ENCODE data around the gene PODXL.

DNA sequence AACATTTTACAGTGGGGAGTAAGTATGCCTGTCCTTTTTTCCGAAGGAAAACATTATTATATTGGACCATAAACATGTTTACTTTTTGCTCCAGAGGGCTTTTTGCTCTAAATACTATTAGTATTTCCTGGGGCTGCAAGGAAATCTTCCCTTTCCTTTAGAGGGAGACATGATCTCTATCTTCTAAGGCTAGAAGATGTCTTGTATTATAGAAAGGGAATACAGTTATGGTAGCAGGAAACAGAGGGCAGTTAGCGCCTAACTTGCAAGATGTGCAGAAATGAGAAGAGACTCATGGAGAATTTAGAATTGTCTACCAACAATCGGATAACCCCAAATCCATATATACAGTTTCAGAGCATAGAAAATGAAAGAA is 64.2 kb downstream of the MEST start:
- PRO-cap, 4 experiments: no peak in any of the 4 experiments
- RAMPAGE, long total RNA, 2 experiments: no peak in any of the 2 experiments
- RRBS: no CpG with 5 or more reads among the region's 3 CpGs

GRCh38 chr7:130794317-130794776 is 60.3 kb upstream of the KLF14 start:
- PRO-cap, 4 experiments: no peak in any of the 4 experiments
- RAMPAGE, long total RNA, 2 experiments: no peak in any of the 2 experiments
- RRBS: no CpG with 5 or more reads among the region's 8 CpGs

DNA sequence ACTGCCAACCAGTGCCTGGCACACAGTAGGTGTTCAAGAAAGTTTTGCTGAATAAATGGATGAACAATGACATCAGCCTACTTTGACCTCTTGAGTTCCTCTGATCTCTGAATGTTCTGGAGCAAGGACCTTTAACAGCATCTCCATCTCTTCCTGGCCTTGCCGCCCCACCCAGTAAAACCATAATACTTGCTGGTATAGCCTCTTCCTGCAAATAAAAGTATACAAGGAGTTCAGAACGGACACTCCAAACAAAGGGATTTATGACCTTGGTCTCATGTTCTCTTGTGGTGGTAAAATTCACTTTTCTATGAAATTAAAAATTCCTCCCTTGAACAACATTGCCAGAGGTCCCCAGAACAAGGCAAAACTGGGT is 166.8 kb upstream of the KLF14 start:
- PRO-cap, 4 experiments: no peak in any of the 4 experiments
- RAMPAGE, long total RNA, 2 experiments: no peak in any of the 2 experiments
- RRBS: no CpG with 5 or more reads among the region's 2 CpGs

DNA sequence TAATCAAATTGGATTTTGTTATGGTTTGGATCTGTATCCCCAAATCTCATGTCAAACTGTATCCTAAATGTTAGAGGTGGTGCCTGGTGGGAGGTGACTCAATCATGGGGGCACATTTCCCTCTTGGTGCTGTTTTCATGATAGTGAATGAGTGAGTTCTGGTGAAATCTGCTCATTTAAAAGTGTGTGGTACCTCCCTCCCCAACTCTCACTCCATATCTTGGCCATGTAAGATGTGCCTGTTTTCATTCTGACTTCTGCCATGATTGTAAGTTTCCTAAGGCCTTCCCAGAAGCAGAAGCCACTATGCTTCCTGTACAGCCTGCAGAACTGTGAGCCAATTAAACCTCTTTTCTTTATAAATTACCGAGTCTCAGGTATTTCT is 239.7 kb upstream of the KLF14 start:
- PRO-cap, 4 experiments: no peak in any of the 4 experiments
- RAMPAGE, long total RNA, 2 experiments: no peak in any of the 2 experiments
- RRBS: no CpG with 5 or more reads among the region's 1 CpG

DNA sequence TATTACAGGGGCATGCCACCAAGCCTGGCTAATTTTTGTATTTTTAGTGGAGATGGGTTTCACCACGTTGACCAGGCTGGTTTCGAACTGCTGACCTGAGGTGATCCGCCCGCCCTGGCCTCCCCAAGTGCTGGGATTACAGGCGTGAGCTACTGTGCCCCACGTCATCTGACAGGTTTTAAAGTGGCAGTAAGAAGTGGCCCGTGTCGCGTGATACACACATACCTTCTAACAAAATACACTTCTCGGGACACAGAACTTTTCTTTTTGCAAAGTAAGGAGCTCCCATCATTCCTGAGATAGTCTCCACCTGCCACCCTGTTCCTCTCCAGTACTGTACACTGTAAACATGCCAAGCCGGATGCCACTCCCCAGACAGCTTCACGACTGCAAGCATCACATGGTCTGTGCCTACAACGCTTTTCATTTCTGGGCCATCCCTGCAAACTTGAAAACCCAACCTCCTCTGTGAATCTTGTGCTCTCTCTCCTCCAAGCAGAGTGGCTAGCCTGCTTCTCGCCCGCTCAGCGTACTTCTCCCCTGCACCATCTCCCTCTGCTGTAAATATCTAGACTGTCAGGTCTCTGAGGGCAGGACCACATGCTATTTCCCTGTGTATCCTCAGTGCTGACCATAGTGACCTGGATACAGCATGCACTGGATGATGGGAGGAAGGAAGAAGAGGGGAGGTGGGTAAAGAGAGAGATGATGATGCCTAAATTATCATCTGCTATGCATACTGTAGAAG is 256.4 kb upstream of the KLF14 start:
- PRO-cap, 4 experiments: no peak in any of the 4 experiments
- RAMPAGE, long total RNA, 2 experiments: no peak in any of the 2 experiments
- RRBS: no CpG with 5 or more reads among the region's 16 CpGs

DNA sequence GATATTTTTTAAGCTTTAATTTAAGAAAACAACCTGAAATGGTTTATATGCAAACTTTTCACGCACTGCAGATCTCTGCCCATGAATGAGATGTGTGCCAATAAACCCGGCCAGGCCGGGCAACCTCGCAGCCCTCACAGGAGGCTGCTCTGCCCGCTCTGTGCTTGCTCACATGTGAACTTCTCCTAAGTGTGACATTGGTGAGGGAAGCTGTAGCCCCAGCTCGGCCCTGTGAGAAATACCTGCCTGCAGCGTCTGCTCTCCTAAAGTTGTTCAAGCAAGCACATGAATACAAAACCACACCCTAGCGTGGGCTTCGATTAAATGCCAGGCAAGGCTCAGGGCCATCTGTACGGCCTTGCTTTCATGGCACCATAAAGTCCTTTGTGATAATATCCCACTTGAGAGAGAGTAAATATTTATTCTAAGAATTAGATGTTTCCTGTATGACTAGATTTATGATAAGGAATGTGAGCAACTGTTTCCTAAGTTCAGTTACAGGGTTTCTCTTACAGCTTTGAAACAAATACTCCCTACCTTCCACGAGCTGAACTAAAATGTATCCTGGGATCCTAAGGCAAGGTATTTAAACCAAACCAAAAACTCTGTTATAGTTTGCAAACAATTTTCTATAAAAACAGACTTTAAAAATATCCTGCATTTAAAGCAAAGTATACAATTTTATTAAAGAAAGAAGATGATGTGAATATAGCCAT is 262.8 kb upstream of the KLF14 start:
- PRO-cap, 4 experiments: peak in 1 of 4 experiments; most common plus-strand start position 494 of the sequence (in 1); most common minus-strand start position 244 of the sequence (in 1)
- RAMPAGE, long total RNA, 2 experiments: no peak in any of the 2 experiments
- RRBS: no CpG with 5 or more reads among the region's 11 CpGs

DNA sequence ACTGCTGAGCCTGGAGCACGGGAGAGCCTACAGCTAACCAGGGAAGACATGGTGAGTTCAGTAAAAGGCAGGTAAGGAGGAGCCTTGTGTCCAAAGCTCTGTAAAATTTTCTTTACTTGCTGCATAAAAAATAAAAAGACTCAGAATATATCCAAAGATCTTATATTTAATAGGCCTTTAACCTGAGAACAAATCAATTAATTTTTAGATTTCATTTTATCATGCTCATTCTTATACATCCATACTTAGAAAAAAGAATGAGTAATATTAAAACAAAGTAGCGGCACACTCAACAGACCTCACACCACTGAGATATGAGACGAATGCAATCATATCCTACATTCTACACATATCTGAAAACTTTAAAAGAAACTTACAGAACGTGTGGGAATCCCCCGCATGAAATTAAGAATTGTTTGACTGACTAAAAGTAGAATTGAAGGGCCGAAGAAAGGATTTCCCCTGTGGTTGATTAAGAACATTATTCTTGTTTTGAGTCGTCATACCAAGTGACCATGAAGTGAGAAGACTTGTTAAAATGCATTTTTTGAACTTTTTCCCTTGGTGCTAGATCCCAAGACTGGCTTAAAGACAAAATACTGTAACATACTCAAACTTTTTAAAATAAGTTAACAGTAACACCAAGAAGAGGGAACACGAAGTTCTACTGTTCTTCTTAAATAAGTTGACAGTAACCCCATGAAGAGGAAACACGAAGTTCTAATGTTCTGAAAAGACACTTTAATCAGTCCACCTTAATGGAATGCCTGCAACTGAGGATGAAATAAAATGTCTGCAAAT is 296.2 kb upstream of the MKLN1 start:
- PRO-cap, 4 experiments: no peak in any of the 4 experiments
- RAMPAGE, long total RNA, 2 experiments: no peak in any of the 2 experiments
- RRBS: no CpG with 5 or more reads among the region's 9 CpGs

DNA sequence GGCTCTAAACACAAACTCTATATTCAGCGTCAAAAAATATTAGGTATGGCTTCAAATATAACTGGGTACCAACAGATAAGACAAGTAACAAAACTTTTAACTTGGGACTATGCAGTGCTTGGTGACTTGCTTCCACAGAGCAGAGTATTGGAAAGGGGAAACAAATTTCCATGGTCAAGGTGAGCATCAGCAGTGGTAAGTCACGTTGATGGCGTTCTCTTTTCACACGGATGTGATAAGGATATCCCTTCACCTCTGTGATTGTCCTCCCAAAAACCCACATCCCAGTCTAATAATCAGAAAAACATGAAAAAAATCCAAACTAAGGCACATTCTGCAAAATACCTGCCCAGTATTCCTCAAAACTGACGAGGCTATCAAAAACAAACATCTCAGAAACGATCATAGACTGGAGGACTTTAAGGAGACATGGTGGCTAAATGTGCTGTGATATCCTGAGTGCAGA is 294.2 kb upstream of the MKLN1 start:
- PRO-cap, 4 experiments: no peak in any of the 4 experiments
- RAMPAGE, long total RNA, 2 experiments: no peak in any of the 2 experiments
- RRBS: no CpG with 5 or more reads among the region's 6 CpGs

DNA sequence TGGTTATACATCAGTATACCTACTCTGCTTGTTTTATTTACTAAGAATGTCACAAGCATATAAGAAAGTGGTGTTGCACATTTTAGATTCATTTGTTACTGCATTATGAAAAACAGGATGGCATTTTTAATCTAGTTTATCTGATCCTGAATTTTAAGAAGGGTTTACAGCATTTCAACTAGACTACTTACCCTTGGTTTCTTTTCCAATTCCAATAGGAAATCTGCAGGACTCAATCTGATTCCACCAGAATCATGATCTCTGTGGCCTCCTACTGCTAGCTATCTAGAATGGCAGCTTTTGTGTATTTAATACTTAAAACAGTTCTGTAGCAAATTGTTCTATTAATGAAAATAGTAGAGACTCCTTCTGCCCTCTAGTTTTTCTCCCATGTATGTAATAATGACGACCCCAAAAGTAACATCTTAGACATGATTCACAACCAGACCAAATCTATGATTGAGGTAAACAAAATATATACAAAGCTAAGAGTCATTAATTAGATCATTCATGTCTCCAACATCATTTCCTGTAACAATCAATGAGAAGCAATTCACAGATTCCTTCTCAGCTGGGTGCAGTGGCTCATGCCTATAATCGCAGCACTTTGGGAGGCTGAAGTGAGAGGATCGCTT is 259.1 kb upstream of the MKLN1 start:
- PRO-cap, 4 experiments: no peak in any of the 4 experiments
- RAMPAGE, long total RNA, 2 experiments: start-site peak on the minus strand in 1 of 2 experiments, centred at position 390 of the sequence, 16 reads per replicate
- RRBS: no CpG with 5 or more reads among the region's 3 CpGs

GRCh38 chr7:131098619-131099240 is 228.9 kb upstream of the MKLN1 start:
- PRO-cap, 4 experiments: no peak in any of the 4 experiments
- RAMPAGE, long total RNA, 2 experiments: start-site peak on the minus strand in 1 of 2 experiments, at chr7:131098633-131098986 at its widest, 18 reads per replicate
- RRBS: no CpG with 5 or more reads among the region's 9 CpGs

GRCh38 chr7:131219533-131220055 is 108.1 kb upstream of the MKLN1 start:
- PRO-cap, 4 experiments: peak in 1 of 4 experiments; most common minus-strand start chr7:131219758 (in 1)
- RAMPAGE, long total RNA, 2 experiments: no peak in any of the 2 experiments
- RRBS: no CpG with 5 or more reads among the region's 6 CpGs

DNA sequence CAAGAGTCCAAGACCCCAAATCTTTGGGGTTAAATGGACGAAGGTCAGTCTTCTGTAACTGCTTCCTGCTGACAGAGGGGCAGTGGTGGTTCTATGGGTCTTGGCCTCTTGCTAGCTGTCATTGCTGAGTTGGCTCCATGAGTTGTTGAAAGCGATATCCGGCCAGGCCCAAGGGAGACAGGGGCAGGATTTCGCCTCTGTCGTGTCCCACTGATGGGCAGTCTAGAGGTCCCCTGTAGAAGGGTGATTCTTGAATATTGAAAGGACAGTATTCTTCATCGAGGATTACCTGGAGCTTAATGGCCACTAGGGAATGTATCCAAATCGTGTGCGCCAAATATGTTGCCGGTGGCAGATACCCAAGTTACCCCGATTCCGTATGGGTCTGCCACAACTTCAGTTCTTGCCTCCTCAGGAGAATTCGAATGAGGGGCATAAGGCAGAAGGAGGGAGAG is 28.8 kb downstream of the MKLN1 start:
- PRO-cap, 4 experiments: no peak in any of the 4 experiments
- RAMPAGE, long total RNA, 2 experiments: no peak in any of the 2 experiments
- RRBS: no CpG with 5 or more reads among the region's 12 CpGs

GRCh38 chr7:131500392-131501585 is 55.6 kb downstream of the PODXL start:
- PRO-cap, 4 experiments: no peak in any of the 4 experiments
- RAMPAGE, long total RNA, 2 experiments: no peak in any of the 2 experiments
- RRBS: no CpG with 5 or more reads among the region's 7 CpGs

- PRO-cap, 4 experiments: no peak in any of the 4 experiments
- RAMPAGE, long total RNA, 2 experiments: no peak in any of the 2 experiments
- RRBS: no CpG with 5 or more reads among the region's 10 CpGs
Observed at GRCh38 chr7:131502738-131503497, 53.5 kb downstream of the PODXL start.

DNA sequence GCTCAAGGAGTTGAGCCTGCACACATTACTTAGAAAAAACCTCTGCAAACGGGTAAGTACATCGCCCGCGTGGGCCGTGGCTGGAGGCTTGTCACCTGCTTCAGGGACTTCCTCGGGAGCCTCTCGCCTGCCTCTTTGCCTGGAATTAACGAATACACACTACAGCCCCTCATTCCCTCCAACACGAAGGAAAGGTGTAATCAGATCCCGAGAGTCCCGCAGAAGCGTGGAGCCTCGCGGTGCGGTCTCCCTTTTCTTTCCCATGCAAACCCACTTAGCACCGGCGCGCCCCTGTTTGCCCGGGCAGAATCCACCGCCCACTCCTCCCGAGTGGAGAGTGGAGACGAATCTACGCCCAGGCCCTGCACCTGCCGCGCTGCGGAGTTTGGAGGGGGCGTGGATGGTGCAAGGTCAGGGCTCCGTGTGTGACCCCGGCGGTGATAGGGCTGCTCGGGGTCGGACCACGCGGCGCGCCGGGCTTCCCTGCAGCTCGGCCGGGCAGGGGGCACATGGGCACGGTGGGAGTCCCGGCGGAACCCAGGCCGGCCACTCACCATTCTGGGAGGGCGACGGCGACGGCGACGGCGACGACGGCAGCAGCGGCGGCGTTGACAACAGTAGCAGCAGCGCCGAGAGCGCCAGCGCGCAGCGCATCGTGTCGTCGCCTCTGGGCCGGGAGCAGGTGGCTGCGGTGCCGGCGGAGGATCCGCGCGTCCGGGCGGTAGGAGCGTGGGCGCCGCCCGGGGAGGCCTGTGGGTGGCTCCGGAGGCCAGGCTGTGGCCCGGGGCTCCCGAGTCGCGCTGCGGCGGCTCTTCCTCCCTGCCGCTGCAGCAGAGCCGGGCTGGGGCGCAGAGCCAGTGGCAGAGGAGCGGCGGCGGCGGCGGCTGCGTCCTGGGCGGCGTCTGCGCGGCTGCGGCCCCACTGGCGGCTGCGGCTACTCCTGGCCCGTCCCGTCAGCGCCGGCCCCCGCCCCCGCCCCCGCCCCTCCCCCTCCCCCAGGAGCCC is at the start of gene PODXL:
Gene PODXL (minus strand): TSS at position 923 of the 1,005 bp plus-strand sequence.
- PRO-cap, 4 experiments: peak in 4 of 4 experiments; most common minus-strand start position 904 of the sequence (in 2)
- RAMPAGE, long total RNA, 2 experiments: no peak in any of the 2 experiments
- RRBS: 2% methylated on average over 17 of the region's 107 CpGs

GRCh38 chr7:131829794-131830413 is 273.5 kb upstream of the PODXL start:
- PRO-cap, 4 experiments: no peak in any of the 4 experiments
- RAMPAGE, long total RNA, 2 experiments: no peak in any of the 2 experiments
- RRBS: 5% methylated on average over 6 of the region's 16 CpGs

DNA sequence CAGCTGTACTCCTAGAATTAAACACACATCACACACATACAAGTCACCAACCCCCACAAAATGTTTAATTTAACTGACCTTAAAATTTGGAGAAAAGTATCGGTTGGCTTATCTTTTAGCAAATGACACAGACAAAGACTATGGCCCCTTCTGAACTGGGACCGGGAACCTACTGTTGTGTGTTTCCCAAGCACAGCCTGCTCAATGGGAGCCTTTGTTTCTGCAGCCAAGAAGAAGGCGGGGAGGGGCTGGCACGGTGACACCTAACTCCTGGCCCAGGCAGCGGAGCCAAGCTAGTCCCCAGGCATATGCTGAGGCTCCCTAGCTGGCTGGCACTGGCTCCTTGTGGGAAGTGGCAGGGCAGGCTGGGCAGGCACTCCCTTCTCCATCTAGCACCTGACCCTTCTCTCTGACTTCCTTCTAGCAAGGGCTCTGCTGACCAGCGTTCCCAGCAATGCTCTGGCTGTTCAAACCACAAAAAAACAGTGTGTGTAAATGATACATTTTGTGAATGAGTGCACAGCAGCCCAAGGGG is 325.0 kb downstream of the PLXNA4 start:
- PRO-cap, 4 experiments: peak in 1 of 4 experiments; most common minus-strand start position 345 of the sequence (in 1)
- RAMPAGE, long total RNA, 2 experiments: no peak in any of the 2 experiments
- RRBS: no CpG with 5 or more reads among the region's 6 CpGs

- PRO-cap, 4 experiments: no peak in any of the 4 experiments
- RAMPAGE, long total RNA, 2 experiments: no peak in any of the 2 experiments
- RRBS: no CpG with 5 or more reads among the region's 7 CpGs
Observed at GRCh38 chr7:132758904-132759319, 182.6 kb upstream of the PLXNA4 start.

DNA sequence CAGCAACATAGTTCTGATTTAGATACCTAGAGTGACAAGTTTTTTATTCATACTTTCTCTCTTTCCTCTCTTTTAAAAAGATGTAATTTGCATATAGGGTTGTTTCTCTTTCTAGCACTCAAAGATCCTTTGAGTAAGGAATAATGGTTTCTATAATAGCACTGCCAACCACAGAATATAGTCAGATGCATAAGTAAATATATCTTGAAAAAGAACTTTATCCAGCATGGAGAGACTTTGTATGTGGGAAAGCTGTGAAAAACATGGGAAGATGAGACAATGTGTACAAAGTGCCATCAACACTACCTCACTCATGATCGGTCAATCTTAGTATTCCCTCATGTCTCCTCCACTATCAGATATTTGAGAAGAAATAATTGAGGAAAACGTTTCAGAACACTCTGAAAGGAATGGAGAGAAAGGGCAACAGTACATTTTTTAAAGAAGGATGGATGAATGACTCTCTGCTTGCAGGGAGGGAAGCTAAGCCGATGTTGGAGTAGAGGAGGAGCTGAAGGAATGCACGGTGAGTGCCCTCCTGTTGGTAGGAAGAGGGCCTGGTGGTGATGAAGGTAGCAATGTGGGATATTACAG is 163.6 kb downstream of the EXOC4 start:
- PRO-cap, 4 experiments: no peak in any of the 4 experiments
- RAMPAGE, long total RNA, 2 experiments: no peak in any of the 2 experiments
- RRBS: no CpG with 5 or more reads among the region's 4 CpGs

DNA sequence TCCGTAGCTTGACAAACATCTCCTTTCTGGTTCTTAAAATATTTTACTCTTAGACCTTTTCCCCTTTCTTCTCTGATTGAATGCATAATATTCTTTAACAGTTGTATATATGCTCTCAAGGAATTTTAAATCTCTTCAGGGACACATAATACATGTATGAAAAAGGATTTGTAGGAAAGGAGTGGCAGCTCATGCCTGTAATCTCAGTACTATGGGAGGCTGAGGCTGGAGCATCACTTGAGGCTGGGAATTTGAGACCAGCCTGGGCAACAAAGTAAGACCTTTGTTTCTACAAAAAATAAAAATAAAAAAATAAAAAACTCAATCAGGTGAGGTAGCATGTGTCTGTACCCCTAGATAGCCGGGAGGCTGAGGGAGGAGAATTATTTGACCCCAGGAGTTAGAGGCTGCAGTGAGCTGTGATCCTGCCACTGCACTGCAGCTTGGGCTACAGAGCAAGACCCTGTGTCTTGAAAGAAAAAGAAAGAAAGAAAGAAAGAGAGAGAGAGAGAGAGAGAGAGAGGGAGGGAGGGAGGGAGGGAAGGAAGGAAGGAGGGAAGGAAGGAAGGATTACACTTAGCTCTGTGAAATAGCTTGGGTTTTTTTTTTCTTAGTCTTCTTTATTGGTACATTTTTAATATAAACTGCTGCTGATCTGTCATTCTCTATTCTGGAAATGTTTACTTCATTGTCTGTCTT is 285.6 kb downstream of the EXOC4 start:
- PRO-cap, 4 experiments: no peak in any of the 4 experiments
- RAMPAGE, long total RNA, 2 experiments: no peak in any of the 2 experiments
- RRBS: no CpG with 5 or more reads among the region's 2 CpGs

All from uterus (tissue), 7 donors.